Zone of skin (tissue), 1 donor: ENCODE measurements around the genes WBP11, ARHGDIB, RERG, MGST1 and AEBP2.

- RRBS, result no CpG with 5 or more reads among the region's 11 CpGs
Measured at GRCh38 chr12:14401266-14401863, 35.9 kb downstream of the ATF7IP start.

GRCh38 chr12:14652445-14652708 lies 44.0 kb downstream of the GUCY2C start:
- RRBS, result no CpG with 5 or more reads among the region's 2 CpGs

GRCh38 chr12:14710768-14711379 lies 14.5 kb upstream of the GUCY2C start:
- RRBS, result no CpG with 5 or more reads among the region's 2 CpGs

- RRBS, result no CpG with 5 or more reads among the region's 45 CpGs
Measured at GRCh38 chr12:14802534-14803576, at the start of gene WBP11. Gene WBP11, minus strand, starts transcription at chr12:14803478.

DNA sequence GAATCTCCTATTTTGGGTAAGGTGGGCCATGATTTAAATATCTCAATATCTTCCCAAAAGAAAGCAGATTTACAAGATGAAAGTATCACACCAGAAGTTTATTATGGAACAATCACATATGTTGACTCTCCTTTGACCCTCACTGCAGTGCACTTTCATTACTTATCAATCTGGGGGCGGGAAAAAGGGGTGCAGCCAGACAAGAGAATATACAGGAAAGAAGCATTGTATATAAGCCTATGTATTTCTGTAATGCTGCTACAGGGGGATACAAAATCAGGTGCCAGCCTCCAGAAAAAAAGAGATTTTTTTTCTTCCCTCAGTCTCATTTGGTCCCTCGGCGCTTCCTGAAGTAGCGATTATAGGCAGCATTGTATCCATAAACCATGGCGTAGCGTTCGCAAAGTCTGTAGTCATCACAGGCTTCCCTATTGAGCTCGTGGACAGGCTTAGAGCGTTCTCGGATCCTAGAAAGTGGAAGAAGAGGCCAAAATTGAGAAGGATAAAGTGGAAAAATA lies 3.8 kb downstream of the MGP start:
- RRBS, result no CpG with 5 or more reads among the region's 10 CpGs

- RRBS, result no CpG with 5 or more reads among the region's 12 CpGs
Measured at GRCh38 chr12:14961486-14962145, at the start of gene ARHGDIB. Gene ARHGDIB, minus strand, starts transcription at chr12:14961601.

DNA sequence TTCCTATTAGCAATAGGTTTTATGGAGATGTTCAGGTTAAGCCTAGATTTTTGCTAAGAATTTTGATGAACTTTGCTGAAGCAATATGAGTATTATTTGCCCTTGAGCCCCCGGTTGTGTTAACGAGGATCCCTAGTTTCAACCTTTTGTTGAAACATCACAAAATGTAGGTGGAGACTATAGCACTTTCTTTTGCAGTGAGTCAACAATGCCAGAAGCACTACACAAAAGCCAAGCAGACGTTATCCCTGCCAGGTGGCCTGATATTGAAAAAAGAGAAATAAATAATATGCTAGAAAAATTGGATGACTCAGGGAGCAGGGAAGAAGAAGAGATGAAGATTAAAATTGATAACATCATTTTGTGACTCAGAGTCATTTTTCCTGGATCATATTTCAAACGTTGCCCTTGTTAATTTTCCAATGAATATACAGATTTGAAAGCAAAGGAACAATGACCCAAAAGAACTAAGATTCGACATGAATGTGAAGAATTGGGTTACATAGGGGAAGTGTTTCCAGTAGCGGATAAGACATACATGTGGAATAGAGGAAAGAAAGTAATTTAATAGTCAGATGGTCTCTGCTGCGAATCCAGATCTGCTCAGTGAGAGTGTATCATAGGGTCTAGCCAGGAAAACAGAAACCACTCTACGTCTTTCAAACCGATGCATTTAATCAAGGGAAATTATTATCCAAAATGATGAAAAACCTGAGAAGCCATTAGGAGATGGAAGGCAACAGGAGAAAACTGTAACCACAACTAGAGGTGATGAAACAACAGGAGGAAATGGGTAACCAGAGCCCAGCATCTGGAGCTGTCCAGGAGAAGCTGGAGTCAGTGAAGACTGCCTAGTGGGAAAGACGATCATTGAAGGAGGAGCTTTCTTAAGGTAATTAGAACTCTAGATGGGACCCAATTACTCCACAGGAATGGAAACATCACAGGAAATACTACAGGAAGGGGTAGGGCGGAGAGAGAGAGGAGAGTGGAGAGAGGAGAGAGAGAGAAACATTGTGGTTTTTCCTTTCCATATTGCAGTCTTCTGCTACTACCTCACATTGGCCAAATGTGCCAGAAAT lies 57.9 kb downstream of the RERG start:
- RRBS, result no CpG with 5 or more reads among the region's 11 CpGs

GRCh38 chr12:15179452-15180209 lies 41.6 kb downstream of the RERG start:
- RRBS, result no CpG with 5 or more reads among the region's 2 CpGs

DNA sequence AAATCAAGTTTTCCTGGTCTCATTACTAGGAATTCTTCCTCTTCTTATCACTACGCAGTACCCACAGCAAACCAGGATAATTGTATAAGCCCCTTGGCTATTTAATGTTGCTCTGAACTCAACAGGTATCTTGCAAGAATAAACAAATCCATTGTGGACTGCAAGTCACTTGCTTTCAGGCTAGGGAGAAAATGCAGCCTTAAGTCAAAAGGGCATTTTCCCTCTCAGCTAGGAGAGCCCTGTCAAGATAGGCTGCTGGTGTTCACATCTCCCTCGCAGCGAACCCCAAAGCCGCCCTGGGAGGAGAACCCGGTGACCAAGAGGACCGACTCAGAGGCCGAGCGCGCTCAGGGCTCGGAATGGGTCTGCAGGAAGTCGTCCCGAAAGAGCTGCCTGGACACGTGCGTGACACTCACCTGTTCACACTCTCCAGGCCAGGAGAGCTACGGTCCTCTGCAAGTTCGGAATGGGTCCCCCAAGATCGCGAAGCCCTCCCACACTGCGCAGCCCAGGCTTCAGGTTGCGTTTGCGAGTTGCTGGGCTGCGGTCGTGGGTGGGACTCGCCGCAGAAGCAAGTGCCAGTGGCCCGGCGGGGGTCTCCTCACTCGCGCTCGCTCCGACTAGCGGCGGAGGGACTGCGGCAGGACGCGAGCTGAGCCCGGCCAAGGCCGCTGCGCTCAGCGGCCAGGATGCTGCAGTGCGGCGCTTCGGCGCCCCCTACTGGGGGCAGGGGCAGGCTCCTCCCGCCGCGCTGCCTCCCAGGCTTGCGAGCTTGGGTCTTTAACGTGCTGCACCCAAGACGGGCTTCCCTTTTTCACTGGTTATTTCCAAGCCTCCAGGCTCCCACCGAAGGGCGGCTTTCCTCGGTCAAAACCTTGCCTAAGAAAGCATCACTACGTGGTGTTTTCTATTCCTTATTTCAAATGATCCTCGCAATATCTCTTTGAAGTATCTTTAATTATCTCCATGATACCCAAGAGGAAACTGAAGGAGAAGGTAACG lies at the start of gene RERG:
RERG (minus strand) TSS at position 639 of the 1,002 bp plus-strand sequence.
- RRBS, result under 1% methylated on average over 11 of the region's 56 CpGs

GRCh38 chr12:15629006-15629847 lies 160.0 kb downstream of the EPS8 start:
- RRBS, result no CpG with 5 or more reads among the region's 7 CpGs

- RRBS, result no CpG with 5 or more reads among the region's 5 CpGs
Measured at GRCh38 chr12:15732392-15732992, 56.7 kb downstream of the EPS8 start.

DNA sequence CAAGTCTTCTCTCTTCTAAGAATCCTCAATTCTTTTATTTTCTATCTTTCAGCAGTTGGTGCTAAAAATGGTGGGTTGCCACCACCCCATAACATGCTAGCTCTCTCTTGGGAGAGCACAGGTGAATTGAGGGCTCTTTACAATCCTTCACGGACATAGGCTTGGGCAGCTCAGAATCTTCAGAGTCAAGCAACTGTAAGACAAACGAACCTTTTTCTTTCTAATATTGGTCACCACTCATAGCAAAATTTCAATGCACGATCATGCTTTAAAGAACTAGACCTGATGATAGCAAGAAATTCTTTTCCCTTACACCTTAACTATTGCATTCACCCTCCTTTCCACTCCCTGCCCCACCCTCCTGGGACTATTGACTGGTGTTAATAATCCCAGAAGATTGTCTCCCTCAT lies 43.0 kb upstream of the EPS8 start:
- RRBS, result no CpG with 5 or more reads among the region's 3 CpGs

- RRBS, result 4% methylated on average over 8 of the region's 27 CpGs
Measured at GRCh38 chr12:16347337-16347923, at the start of gene MGST1. Gene MGST1, plus strand, starts transcription at chr12:16347645.

GRCh38 chr12:16385699-16386568 lies 38.5 kb downstream of the MGST1 start:
- RRBS, result no CpG with 5 or more reads among the region's 13 CpGs

DNA sequence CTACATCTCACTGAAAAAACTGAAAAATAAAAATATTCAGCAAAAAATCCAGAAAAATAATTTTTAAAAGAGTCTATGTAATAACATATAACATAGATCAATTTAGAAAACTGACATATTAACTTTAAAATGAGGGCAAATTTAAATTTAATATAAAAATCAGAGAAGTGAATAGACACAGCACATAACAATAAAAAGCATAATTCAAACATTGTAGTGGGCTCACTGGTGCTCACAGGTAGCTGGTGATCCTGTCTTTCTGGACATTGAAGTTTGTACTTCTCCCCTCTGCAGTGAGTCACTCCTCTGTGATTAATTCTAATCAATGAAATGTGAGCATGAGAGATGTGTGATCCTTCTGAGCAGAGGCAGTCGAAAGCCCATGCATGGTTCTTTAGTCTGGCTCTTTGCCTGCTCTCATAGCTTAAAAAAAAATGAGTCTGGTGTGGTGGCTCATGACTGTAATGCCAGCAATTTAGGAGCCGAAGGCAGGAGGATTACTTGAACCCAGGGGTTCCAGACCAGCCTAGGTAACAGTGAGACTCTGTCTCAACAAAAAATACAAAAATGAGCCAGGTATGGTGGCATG lies 59.0 kb upstream of the RERGL start:
- RRBS, result no CpG with 5 or more reads among the region's 2 CpGs

GRCh38 chr12:19155866-19156761 lies 26.6 kb downstream of the PLEKHA5 start:
- RRBS, result no CpG with 5 or more reads among the region's 6 CpGs

GRCh38 chr12:19188808-19189826 lies 59.6 kb downstream of the PLEKHA5 start:
- RRBS, result no CpG with 5 or more reads among the region's 4 CpGs

- RRBS, result no CpG with 5 or more reads among the region's 5 CpGs
Measured at GRCh38 chr12:19411828-19412285, 27.4 kb upstream of the AEBP2 start.

DNA sequence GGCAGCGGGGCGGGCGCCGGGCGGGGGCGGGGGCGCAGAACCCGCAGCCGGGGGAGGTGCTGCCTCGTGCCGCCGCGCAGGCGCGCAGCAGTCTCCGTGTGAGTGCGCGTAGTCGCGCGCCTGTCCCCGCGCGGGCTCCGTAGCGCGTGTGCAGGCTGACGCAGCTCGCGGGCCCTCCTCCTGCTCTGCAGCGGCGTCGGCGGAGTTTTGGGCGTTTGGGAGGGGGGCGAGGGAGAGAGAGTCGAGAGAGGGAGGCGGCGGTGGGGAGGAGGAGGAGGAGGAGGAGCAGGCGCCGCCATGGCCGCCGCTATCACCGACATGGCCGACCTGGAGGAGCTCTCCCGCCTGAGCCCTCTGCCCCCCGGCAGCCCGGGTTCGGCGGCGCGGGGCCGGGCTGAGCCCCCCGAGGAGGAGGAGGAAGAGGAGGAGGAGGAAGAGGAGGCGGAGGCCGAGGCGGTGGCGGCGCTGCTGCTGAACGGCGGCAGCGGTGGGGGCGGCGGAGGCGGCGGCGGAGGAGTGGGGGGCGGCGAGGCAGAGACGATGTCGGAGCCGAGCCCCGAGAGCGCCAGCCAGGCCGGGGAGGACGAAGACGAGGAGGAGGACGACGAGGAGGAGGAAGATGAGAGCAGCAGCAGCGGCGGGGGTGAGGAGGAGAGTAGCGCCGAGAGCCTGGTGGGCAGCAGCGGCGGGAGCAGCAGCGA lies at the start of gene AEBP2:
AEBP2 (plus strand) TSS at position 90 of the 701 bp plus-strand sequence.
- RRBS, result 1% methylated on average over 4 of the region's 86 CpGs

GRCh38 chr12:19493657-19494065 lies 54.4 kb downstream of the AEBP2 start:
- RRBS, result no CpG with 5 or more reads among the region's 7 CpGs